HTERT-HM (cell line): ENCODE measurements around a stretch of chr15.

GRCh38 chr15:92665099-92665960, 9.8 kb upstream of the FAM174B start:
- RRBS: no CpG with 5 or more reads among the region's 16 CpGs

DNA sequence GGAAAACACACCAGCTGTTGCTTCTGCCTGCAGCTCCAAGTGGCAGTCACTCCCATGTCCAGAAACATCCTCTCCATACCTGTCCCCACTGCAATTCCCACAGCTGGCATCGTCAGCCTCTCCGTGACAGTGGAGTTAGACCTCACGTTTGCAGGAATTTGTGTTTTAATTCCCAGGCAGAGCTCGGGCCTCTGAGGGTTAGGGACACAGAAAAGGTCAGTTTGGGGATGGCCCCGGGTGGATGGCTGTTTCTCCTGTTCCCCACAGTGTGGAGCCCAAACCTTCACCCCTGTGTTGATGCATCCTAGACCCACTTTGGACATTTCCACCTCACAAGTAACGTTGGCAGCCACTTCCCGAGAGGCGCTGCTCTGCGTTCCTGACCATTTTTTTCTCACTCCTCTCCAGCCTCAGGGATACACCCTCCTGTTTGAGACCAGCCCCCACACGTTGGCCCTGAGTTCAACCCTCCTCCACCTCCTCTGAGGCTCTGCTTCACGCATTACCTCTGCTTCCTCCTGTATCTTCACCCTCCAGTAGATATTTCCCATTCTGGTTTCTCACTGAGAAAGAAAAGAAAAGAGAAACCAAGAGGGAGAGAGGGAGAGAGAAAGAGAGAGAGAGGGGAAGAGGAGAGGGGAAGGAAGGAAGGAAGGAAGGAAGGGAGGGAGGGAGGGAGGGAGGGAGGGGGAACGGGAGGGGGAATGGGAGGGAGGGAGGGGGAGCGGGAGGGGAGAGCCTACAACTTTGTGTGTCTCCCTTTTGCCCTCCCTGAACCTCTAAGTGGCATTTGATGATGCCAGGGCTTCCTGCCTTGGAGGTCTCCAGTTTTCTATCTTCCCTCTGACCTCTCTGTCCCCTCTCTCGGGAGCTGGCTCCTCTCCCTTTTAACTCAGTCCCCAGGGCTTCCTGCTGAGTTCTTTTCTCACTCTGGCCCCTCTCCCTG, 12.1 kb upstream of the FAM174B start:
- RRBS: no CpG with 5 or more reads among the region's 14 CpGs

DNA sequence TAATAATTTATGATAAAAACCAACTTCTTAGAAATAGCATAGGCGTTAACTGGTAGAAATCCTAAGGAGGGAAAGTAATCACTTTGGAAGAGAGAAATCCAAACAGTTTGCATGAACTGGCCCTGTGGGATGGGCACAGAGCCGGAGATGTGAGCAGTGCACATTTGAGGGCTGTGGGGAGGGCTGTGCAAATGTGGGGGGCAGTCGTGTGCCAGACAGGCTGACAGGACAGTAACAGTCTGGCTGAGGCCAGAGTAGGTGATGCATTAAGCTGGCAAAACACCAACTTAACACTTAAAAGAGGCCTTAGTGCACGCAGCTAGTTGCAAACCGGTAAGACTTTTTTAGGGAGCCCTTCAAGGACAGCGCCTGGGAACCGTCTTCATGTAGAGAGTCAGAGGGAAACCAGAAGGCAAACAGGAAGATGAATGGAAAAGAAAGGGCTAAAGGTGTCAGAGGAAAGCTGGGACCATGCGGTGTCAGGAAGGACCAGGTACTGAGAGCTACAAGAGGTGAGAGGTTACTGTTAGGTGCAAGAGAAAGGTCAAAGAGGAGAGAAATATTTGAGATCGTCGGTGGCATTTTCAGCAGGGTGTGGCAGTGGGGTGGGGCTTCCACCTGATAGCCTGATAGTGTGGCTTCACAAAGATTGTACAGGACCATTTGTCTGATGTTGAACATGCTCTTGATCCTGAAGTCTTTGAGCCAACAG, 30.1 kb upstream of the CHD2 start:
- RRBS: no CpG with 5 or more reads among the region's 10 CpGs

DNA sequence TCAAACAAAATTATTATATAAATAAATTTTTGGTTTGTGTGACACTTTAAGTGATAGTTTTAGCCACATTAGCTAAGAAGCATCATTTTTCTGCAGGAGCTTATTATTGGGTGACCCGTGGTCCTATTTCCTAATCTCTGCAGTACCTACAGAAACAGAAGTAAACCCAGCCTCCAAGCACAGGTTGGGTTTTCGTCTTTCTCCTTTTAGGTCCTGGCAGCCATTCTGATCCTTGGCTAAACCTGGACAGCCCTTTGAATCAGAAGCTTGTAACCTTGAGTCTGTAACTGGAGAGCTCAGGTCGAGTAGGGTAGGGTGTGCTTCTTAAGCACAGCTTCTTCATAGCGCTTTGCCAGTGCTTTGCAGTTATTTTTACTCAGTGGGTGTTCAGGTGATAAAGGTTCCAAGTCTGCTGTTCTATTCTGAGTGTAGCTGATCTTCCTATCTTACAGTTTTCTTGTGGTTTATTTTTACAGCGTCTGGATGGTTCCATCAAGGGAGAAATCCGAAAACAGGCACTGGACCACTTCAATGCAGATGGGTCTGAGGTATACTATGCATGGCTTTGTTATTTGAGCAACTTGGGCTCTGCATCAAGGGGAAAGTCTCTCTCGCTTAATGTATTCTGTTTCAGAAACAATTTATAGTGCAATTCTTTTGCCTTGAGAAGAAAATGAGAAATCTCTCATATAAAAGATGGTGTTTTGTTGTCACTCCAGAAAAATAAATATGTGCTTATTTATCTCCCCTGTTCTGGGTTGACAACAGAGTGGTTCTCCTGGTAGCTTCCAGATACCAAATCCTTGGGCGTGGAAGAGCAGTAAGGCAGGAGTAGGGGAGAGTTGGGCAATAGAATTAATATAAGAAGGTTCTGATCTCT, 74.5 kb downstream of the CHD2 start:
- RRBS: no CpG with 5 or more reads among the region's 8 CpGs

DNA sequence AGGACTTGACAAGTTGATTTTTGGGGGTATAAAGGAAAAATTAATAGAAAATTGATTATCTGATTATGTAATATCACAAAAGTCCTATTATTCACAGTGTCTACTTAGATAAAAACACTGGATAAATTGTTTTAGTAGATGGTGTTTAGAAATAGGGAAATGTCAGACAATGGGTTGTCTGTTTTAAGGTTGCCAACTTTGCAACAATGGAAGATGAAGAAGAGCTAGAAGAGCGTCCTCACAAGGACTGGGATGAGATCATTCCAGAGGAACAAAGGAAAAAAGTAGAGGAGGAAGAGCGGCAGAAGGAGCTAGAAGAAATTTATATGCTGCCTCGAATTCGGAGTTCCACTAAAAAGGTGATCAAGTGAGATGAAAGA, 84.0 kb downstream of the CHD2 start:
- RRBS: no CpG with 5 or more reads among the region's 4 CpGs

GRCh38 chr15:93005243-93005556, 83.8 kb downstream of the RGMA start:
- RRBS: no CpG with 5 or more reads among the region's 5 CpGs

GRCh38 chr15:93063245-93063885, 25.6 kb downstream of the RGMA start:
- RRBS: no CpG with 5 or more reads among the region's 8 CpGs

- RRBS: no CpG with 5 or more reads among the region's 7 CpGs
Observed at GRCh38 chr15:93063886-93064185, 25.2 kb downstream of the RGMA start.

DNA sequence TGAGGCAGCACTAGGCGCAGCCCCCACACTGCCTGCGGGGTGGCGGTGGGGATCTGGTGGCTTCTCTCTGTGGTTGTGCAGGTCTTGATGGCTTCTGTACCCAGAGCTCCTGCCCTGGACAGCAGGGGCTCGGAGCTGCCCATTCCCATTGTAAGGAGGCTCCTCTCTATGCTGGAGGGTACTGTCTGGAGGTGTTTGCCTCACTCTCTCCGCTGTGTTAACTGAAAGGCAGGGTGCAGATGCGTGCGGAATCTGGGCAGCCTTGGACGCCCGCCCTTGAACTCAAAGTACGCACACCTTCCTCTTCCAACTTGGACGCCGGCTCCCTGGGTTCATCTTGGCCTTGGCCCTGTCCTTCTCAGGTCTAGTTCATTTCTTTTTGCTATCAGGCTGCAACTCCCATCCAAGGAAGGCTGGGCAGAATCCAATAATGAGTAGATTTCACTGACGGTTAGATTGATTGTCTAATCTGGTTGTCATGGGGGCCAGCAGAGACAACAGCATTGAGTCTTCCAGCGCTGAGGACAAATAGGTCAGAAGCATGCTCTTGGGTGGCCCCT, 156.3 kb upstream of the RGMA start:
- RRBS: no CpG with 5 or more reads among the region's 14 CpGs

- RRBS: no CpG with 5 or more reads among the region's 9 CpGs
Observed at GRCh38 chr15:94004679-94005159, 226.6 kb upstream of the MCTP2 start.

DNA sequence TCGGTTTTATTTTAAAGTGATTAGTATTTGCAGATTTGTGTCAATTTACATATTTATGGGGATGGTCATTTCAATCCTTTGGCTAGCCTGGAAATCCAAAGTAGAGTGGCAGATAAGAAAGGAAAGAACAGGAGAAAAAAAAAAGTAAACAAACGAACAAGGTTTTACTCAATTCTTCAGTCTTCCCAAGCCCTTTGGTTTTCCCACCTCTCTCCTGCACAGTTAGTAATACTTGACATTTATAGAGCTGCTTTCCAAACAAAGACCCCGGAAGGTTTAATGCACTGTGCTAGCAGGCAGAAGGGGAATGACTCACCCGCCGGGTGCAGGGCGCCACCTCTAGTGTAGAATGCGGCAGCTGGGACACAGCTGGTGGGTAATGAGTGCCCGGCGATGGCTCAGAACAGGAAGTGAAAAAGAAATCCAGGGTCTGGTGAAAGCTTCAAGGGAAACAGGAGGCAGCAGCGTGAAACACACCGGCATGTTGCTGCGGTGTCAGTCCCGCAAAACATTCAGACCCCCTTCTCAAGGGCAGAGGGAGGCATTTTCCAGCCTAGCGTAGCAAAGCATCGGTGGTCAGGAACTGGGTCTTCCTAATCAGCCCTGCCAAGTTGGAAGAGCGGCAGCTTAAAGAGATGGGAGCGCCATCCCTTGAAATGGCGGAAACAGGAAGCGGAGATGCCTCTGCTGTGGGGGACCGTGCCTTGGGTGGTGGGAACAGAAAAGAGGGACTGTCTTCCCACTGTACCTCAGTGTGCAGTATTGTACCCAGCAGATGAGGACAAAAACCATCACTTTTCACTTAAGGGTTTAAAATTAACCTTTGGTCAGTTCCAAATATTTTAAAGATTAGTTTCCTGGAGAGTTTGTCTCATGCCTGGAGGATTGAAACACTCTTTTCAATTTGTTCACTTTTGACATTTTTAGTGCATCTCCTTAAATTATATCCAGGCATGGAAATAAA, 160.9 kb upstream of the MCTP2 start:
- RRBS: 21% methylated on average over 7 of the region's 20 CpGs

DNA sequence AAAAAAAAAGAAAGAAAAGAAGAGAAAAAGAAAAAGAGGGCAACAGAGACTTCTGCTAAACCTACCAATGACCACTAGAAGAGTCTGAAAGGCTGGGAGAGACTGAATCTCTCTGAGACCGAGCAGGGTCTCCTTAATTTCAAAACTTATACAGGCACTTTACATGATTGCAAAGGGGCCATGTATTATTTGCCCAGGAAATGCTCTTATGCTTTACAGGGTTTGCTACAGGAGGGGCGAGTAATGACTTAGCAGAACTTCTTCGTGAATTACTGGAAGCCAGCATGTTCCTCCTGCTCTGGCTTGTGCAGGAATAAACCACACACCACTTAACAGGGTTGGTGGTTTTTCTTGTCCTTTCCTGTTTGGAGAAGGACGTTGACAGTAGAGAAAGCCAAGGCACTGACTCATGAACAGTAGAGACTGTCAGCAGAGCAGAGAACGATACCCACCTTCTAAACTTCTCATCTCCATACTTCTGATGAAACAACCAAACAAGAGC, 25.0 kb upstream of the MCTP2 start:
- RRBS: no CpG with 5 or more reads among the region's 5 CpGs

DNA sequence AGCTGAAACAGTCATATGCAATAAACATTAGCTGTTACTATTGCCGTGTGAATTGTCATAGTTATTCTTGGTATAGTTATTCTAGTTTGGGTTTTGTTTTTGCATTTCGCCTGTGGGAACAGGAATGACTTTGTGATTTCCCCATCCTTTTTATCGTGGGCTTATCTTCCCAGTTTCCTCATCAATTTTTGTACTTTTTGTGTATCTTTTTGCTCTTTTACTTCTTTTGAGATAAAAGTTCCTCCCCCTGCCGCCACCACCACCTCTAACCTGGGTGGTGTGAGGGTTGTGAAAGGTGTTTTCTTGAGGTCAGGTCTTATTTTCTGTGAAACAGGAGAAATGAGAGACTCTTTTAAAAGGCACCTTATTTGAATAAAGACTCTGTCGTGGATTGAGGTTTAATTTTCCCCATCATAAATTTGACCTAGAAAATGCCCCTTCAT, 94.0 kb downstream of the MCTP2 start:
- RRBS: no CpG with 5 or more reads among the region's 5 CpGs

DNA sequence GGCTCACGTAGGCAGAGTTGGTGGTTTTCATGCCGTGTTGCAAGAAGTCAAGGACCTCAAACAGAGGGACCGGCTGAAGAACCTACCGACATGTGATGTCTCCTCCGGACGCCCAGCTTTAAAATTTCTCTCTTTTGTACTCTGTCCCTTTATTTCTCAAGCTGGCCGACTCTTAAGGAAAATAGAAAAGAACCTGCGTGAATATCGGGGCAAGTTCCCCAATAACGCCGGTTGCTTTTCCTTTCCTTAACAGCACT, 964.5 kb downstream of the MCTP2 start:
- RRBS: 93% methylated on average over 4 of the region's 11 CpGs

GRCh38 chr15:95196159-95197025, 965.0 kb downstream of the MCTP2 start:
- RRBS: no CpG with 5 or more reads among the region's 17 CpGs

DNA sequence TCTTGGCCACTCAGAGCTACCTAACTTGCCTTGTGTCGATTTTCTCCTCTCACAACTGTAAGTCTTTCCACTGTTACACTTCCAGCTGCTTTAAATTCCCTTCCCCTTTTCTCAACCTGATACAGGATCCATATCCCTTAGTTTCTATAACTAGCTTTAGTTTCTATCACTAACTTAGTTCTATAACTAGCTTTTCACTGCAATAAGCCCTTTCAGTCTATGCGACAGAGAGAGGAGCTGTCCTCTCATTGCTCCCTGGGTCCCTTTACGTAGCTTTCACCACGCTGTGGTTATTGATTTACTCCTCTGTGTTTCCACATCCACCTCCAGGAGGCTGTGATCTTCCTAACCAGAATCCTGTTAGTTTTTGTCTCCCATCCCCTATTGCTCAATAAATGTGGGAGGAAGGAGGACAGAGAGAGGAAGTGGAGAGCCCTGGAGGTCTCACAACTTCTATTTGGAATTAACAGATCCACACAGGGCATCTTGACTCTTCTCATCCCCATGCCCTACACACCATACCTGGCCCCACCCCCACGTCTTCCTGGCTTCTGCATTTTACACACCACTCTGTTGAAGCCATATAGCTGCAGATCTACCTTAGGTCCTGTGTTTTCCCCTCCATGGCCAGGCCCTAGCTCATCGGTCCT, 1036.1 kb downstream of the MCTP2 start:
- RRBS: no CpG with 5 or more reads among the region's 6 CpGs

DNA sequence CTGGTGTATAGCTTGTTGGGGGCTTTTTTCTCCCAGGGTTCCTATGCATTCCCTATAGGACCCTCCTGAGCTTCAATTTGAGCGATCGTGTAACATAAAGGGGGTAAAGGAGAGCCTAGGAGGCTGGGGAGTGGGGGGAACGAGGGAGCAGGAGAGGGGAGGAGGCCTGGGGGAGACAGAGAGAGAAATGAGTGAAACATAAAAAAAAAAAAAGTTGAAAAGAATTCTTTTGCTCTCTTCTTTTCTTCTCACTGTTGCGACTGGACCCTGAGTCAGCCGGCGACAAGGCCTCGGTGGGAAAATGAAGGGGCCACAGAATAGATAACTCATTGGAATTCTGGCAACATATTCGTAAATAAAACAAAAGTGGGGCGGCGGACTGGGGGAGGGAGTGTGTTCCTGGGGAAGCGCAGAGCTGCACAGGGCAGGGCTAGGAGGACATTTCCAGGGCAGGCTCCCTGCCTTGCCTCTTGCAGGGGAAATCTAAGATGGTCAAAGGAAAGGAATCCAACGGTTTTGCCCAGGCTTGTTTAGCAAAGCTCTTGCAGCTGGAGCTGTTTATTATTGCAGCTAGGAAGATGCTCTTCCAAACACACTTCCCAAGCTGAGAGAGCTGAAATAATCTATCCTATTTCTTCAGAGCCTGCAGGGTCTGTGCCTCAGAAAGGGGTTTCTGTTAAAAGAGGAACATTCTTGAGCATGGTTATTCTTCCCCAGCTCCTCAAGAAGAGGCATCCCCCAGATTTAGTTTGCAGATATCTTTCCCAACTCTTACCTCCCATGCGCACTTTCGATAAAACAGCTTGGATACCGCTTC, 1042.8 kb upstream of the NR2F2 start:
- RRBS: no CpG with 5 or more reads among the region's 15 CpGs

DNA sequence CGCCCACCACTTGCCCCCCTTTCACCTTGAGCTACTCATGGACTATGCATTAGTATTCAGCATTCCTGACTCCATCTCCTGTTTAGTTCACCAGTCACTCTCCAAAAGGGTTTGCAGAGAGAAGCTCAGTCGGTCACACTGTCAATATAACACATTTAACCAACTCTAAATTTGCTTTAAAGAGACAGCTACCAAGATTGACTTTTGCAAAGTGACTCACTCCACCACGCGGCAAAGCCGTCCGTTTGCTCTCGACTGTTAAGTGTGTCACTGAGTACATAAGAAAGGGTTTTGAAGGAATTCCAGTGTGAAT, 1006.8 kb upstream of the NR2F2 start:
- RRBS: no CpG with 5 or more reads among the region's 7 CpGs

GRCh38 chr15:95459227-95459721, 871.2 kb upstream of the NR2F2 start:
- RRBS: no CpG with 5 or more reads among the region's 4 CpGs

- RRBS: 65% methylated on average over 5 of the region's 14 CpGs
Observed at GRCh38 chr15:95845800-95846663, 484.5 kb upstream of the NR2F2 start.